T47D (cell line): Measurements from ENCODE around the gene KIF25.

- RRBS, result no CpG with 5 or more reads among the region's 10 CpGs
Observed at GRCh38 chr6:167746892-167747403, 79.8 kb upstream of the AFDN start.

DNA sequence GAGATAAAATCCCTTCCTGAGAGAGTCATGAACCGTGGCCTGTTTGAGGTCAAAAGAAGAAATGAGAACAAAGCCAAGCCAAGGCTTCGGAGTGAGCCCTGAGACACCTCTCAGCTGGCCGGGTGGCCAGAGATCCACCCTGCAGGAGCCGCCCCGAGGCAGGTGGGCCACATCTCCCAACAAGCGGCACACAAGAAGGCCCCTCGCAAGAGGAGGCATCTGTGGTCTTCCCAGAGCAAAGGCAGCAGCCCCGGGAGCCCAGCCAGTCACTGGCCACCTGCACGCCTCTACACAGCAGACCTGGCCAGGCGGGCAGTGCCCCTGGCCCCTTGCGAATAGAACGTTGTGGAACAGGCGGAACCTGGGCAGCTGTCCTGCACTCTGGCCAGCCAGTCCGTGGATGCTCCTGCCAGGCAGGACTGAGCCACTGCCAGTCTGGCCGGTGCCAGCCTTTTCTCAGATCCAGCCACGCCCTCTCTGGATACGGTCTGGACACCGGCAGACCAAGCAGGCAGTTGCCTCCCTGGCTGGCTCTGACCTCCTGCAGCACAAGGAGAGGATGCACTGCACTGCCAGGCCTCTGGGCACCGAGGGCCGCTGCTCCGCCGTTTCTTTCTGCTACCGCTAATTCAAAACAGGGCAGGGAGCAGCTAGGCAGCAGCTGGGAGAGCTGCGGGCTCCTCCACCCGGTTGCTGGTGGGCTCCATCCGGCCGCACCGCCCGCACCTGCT lies 30.7 kb upstream of the AFDN start:
- RRBS, result 87% methylated on average over 8 of the region's 29 CpGs

DNA sequence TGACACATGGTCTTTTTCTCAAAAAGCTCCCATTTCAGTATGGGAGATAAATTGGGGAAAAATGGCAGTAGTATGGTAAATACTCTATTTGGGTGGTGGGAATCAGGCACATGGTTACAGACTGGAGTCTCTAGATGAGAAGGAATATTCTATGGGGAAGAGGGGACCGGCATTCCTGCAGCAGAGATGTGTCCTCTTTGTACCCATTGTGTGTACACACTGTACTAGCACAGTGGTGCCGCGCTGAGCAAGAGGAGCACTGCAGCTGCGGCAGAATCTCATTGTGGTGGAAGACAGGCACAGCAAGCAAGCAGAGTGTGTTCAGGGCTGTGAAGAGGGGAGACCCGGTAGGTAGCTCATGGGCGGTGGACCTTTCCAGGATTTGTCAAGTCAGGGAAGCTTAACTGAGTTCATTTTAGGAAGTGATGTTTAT lies 13.0 kb downstream of the AFDN start:
- RRBS, result no CpG with 5 or more reads among the region's 6 CpGs

- RRBS, result no CpG with 5 or more reads among the region's 11 CpGs
Observed at GRCh38 chr6:167875056-167875680, 48.5 kb downstream of the AFDN start.

GRCh38 chr6:167942909-167943535 lies 54.4 kb upstream of the KIF25 start:
- RRBS, result no CpG with 5 or more reads among the region's 5 CpGs

DNA sequence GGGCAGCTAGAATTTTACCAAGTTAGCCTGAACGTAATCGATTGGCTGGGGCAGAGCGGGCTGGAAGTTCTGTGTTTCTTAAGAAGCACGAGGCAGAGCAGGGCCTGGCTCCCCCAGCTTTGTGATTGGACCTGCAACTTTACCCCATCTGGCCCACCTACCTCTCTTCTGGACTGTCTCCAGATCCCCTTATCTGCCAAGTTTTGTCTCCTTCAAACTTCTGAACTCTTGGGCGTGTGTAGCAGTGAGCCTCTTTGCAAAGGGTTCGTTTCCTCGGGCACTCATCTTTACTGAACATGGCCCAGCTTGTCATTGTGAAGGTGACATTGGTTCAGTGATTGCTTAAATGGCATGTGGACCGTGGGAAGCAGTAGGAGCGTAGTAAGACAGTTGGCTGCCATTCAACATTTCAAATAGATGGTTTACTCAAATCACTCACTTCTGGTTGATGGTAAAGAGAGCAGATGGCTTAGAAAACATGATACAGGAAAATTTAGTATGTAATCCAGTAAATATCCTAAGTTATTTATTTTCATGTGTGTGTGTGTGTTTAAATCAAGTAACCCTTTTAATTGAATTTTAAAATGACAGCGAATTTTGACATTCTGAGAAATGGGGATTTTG lies 34.8 kb upstream of the KIF25 start:
- RRBS, result no CpG with 5 or more reads among the region's 10 CpGs

- RRBS, result no CpG with 5 or more reads among the region's 10 CpGs
Observed at GRCh38 chr6:167966490-167967051, 30.9 kb upstream of the KIF25 start.

- RRBS, result 93% methylated on average over 1 of the region's 15 CpGs
Observed at GRCh38 chr6:167997293-167997744, at the start of gene KIF25. KIF25 (plus strand) TSS chr6:167997671.

DNA sequence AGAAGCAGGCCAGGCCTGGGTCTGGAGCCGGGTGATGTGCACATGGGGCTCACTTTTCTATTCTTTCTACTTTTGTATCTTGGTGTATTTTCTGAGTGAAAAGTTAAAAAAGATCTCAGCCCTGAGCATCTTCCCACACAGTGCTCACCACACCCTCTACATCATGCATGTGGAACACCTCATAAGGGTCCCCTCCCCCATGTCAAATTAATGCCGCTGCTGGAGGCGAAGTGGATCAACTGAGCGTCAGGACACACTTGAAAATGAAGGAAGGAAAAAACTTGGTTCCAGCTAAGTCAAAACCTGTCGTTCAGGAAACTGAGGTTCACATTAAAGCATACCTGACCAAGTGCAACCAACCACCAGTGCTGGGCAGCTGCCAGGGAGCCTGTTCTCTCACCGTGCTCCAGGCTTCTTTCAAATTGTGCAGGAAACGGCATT lies 32.2 kb downstream of the KIF25 start:
- RRBS, result no CpG with 5 or more reads among the region's 7 CpGs

- RRBS, result 33% methylated on average over 6 of the region's 14 CpGs
Observed at GRCh38 chr6:168088131-168088807, 9.3 kb upstream of the FRMD1 start.

GRCh38 chr6:168342611-168343180 lies 23.1 kb upstream of the DACT2 start:
- RRBS, result no CpG with 5 or more reads among the region's 22 CpGs

GRCh38 chr6:168537031-168537395 lies 96.0 kb downstream of the SMOC2 start:
- RRBS, result 66% methylated on average over 4 of the region's 9 CpGs

DNA sequence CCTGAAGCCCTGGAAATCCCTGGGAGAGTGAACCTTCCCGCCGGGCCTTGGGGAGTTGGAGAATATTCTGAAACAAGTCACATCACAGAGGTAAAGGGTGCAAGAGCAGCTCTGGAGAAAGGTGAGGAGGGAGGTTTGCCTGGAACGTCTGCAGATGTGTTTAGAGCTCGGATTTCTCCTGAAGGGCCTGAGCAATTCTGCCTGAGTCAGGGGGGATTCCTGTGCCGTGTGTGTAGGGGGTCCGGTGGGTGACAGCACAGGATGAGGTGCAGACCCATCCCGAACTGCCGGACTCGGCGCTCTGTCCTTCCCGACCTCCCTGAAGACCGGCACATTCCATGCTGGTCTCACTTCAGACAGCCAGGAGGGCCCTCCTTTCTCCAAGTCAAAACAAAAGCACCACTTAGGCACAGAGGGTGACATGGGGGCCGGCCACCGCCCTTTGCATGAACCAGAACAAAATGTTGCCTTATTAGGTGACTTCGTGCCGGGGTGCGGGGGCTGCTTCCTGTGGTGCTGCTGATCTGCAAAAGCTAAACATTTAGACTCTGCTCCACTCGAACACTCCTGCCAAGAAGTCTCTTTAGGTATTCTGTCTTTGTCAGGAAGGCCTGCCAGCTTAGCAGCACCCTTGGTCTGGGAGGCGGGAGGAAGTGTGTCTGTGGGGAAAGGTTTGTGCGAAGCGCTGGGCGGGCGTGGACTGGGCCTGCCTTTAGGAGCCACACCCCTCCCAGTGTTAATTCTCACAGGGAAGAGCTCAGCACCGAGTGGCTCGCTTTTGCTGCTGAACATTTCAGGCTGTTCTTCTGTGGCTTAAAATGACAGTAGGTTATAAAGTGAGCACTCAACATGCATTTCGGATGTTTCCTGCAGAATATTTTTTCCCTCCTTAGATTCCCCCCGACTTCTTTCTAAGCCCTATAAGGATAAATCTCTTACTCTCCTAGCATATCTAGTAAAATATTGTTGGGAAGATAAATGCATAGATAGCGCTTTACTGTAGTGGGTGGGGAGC lies 133.8 kb downstream of the SMOC2 start:
- RRBS, result 17% methylated on average over 5 of the region's 28 CpGs

DNA sequence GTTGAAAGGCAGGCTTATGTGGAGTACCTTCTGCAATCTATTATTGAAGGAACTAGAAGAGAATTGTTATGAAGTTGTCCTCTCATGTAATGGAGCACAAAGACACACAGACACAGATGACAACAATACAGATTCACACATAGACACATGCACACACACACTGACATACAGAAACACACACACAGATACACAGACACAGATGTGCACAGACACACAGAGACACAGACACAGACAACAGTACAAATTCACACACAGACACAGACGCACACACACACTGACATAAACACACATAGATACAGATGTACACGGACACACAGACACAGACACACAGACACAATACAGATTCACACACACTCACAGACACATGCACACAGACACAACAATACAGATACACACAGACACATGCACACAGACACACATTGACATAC lies 183.4 kb downstream of the SMOC2 start:
- RRBS, result no CpG with 5 or more reads among the region's 2 CpGs

DNA sequence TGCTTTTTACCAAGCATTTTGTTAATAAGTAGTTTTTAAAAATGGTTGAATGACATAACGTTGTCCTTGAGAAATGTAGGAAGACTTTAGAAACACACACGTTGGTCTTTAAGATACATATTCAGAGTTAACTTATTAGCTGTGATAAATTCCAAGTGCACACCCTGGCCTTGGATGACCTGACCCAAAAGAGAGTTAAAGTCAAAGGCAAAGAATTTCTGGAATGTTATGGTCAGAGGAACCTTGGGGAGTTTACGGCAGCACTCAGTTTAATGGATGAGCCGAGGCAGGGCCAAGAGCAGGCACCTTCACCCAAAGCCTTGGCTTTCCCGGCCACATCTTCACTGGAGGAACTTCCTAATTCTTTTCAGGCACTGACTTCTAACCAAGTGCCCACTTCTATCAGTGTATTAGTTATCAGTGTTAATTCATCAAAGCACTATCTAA lies 200.5 kb downstream of the SMOC2 start:
- RRBS, result no CpG with 5 or more reads among the region's 5 CpGs

DNA sequence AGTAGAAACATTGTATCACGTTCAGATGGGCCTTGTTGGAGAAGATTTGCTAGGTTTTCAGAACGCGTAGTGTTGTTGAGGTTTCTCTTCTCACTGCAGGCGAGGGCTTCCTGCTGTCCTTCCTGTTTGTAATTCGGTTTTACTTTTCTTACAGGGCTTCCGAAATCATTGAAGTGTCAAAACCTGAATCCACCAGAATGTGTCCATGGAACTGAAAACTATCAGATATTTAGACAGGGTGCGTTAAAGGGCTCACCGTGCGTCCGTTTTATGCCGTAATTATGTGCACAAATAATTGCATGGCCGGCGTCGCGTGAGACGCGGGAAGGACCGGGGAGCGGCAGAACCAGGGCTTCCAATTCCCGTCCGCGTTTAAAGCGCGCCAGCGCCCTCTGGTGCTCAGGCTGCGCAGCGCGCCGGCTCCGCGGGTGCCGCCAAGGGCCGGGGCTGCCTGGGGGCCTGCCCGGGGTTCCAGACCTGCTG lies 369.2 kb downstream of the THBS2 start:
- RRBS, result under 1% methylated on average over 9 of the region's 34 CpGs

GRCh38 chr6:168950088-168950537 lies 303.5 kb downstream of the THBS2 start:
- RRBS, result no CpG with 5 or more reads among the region's 5 CpGs

DNA sequence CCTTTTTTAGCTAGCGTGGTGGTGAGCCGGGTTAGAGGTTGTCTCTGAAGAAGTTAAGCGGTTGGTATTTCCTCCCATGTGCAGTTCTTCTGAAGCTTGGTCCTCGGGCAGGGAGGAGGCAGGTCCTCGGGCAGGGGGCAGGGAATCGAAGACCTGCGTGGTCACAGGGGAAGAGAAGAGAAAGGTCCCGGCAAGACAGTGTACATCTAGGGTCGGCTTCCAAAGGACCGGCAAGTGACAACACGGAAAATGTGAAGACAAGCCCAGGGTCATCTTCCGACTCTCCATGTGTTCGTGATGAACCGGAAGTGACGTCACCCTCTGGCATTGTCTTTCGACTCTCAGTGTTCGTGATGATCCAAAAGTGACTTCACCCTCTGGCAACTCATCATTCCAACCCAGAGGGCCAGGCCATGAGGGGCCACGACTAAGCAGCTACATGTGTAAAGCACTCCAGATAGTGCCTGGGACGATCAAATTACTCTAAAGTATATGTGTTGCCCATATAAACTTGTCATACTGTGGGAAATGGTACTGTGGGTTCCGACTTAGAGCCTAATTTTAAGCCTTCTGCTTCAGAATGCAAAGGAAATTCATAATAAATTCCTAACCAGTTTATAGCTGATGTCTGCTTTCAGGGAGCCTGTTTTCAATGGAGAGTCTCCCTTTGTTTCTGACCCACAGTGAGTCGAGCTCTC lies 290.7 kb downstream of the THBS2 start:
- RRBS, result 61% methylated on average over 9 of the region's 21 CpGs

DNA sequence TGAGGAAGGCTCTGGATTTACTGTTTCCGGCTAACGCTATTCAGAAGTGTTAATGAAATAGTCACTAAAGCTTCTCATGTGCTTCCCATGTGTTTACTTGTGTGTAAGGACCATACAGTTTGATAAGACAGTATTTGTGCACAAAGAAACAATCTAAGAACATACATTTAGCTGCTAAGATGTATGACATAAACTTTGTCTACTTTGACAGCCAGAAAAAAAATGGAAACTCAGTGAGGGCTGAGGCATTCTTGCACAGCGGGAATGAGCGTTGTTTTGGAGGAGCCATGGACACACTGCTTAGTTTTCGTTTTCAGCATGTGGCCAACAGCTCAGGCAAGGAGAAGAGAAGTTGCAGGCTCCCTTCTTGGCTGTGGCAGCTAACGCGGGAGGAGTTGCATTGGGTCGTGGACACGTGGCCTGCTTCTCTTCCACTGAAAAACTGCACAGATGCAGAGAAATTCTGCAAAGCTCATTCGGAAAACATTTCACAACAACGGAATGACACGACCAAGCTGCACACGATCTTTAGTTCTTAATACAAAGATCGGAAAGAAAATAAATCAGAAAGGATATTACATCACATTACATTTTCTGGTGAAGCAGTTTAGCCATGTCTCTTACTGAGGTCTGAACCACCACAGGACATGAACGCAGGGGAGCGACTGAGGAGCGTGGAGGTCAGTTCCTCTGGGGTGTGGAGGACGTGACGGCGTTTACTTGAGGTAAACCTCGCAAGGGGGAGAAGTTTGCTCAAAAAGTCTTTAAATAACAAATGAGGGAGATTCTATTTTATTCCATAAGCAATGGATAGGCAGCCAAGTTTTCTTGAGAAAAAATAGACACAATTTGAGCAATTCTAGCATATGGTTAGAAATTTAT lies 178.5 kb downstream of the THBS2 start:
- RRBS, result no CpG with 5 or more reads among the region's 21 CpGs

GRCh38 chr6:169174929-169175328 lies 78.7 kb downstream of the THBS2 start:
- RRBS, result no CpG with 5 or more reads among the region's 23 CpGs